Bronchial lymph node (tissue), 1 donor: Measurements from ENCODE around the genes C18orf32 and ME2.

DNA sequence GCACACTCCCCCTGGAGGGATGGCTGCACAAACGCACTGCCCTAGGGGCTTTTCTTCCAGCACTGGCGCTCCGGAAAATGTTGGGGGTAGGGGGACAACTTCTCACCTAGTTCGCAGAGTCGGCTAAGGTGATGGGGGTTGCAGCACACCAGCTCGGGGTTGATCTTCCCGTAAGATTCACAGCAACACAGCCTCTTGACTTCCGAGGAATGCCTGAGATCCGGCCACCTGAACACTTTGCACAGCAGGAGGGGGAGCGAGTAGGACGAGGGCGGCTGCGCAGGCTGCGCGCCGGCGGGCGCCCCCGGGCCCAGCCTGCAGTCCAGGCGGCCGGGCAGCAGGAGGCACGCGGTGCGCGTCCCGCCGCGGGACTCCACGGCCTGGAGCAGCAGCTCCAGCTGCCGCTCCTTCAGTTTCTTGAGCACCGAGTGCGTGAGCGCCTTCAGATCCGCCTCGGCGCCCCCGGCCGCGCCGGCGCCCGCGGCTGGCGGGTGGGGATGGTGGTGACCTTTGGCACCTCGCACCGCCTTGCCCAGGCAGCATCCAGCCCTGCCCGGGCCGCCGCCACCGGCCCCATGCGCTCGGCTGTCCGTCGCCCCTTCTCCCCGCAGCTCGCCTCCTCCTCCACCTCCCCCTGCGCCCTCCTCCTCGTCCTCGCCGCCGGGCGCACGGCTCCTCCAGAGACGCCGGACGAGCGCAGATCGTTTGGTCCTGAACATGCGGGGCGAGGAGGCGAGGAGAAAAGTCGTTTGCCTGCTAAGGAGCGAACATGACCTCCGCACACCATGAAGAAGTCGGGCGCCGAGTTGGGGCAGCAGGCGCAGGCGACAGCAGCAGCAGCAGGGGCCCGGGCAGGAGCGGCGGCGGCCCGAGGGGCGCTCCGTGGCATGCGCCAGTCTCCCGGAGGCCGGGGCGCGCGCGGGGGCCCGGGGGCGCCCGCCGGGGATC, 785 bp downstream of the SMAD7 start:
- PRO-cap = unidirectional peak, plus-strand start at position 259 of the sequence; unidirectional peak, plus-strand start at position 320 of the sequence

DNA sequence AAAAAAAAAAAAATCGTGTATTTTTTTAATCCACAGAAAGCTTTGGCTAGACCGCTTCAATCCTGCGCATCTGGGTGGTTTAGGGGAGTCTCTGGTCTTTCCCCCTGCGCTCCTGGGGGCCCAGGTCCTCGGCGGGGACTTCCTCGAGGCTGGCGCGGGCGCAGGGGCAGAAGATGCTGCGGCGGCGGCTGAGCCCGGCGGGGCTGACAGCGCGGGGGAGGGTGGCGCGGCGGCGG, 488 bp upstream of the SMAD7 start:
- PRO-cap = no peak

DNA sequence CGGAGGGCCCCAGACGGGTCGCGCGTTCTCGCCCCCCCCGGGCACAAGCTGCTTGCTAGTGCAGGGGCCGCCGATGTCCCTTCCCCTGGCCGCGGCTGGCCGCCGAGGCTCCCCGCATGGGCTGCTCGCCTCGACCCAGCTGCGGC, 679 bp upstream of the SMAD7 start:
- PRO-cap = no peak

DNA sequence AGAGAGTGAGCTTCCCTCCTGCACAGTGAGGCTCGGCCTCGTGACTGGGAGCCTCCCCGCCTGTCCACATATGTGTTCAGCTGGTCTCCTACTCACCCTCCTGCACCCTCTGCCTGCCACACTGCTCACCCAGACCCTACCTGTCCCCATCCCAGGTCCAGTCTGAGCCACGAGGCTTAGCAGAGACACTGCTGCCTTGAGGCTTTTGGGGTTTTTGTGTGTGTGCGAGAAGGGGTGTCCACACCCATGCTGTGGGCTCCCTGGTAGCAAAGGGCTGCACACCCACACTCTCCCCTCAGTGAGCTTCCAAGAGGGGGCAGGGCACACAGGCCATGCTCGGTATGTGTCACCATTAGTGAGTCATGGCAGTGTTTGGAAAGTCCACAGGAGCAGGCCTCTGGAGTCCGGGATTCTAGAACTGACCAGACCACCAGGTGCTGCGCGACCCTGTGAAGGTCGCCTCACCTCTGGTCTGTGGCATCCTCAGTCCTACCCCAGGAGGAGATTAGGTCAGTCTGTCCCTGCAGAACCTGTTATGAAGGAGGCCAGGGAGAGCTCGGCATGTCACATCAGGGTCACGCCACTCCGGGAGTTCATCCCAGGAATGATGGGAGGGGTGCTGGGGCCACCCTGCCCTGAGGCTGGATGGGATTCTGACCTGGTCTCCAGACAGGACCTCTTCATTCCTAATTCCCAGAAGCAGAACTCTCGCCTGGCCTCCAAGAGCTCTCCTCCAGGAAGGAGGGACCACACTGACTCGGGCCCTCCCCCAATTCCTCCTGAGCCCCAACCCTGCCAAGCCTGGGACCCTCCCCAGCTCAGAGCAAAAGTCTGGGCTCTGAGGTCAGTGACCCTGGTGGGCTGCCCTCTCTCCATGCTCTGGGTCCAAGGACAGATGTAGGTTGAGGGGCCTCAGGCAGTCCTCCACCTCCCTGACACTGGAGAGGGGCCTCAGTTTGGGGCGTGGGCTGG, 40.0 kb upstream of the SMAD7 start:
- PRO-cap = no peak

DNA sequence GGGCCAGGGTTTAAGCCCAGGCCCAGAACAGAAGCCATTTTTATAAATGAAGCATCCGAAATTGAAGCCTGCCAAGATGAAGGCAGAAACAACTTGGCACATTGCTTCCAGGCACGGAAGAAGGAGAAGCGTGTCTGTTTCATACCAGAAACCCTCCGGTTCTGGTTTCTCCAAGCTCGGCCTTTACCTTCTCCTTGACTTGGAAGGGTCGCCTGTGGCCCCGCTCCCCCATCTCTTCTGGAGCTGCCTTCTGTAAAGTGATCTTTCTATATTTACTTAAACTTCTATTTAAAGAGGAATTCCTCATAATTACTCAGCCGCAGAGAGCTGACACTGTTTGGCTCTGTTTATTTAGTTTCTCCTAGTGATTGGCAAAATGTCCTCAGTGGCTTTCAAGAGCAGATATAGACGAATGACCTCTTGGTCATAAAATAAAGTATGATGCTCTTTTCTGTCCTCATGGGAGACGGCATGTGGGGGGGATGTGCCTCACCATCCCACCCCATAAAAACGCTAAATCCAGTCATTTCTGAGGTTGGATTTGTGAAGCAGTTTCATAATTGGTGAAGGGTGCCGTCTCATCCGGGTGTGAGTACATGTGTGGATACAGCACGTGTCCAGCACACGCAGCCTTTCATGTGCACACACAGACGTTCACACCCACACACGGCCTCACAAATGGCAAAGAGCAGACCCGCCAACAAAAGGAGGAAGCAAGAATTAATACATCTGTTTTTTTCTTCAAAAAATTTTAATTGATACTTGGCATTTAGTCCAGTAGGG, 43.3 kb upstream of the SMAD7 start:
- PRO-cap = no peak

DNA sequence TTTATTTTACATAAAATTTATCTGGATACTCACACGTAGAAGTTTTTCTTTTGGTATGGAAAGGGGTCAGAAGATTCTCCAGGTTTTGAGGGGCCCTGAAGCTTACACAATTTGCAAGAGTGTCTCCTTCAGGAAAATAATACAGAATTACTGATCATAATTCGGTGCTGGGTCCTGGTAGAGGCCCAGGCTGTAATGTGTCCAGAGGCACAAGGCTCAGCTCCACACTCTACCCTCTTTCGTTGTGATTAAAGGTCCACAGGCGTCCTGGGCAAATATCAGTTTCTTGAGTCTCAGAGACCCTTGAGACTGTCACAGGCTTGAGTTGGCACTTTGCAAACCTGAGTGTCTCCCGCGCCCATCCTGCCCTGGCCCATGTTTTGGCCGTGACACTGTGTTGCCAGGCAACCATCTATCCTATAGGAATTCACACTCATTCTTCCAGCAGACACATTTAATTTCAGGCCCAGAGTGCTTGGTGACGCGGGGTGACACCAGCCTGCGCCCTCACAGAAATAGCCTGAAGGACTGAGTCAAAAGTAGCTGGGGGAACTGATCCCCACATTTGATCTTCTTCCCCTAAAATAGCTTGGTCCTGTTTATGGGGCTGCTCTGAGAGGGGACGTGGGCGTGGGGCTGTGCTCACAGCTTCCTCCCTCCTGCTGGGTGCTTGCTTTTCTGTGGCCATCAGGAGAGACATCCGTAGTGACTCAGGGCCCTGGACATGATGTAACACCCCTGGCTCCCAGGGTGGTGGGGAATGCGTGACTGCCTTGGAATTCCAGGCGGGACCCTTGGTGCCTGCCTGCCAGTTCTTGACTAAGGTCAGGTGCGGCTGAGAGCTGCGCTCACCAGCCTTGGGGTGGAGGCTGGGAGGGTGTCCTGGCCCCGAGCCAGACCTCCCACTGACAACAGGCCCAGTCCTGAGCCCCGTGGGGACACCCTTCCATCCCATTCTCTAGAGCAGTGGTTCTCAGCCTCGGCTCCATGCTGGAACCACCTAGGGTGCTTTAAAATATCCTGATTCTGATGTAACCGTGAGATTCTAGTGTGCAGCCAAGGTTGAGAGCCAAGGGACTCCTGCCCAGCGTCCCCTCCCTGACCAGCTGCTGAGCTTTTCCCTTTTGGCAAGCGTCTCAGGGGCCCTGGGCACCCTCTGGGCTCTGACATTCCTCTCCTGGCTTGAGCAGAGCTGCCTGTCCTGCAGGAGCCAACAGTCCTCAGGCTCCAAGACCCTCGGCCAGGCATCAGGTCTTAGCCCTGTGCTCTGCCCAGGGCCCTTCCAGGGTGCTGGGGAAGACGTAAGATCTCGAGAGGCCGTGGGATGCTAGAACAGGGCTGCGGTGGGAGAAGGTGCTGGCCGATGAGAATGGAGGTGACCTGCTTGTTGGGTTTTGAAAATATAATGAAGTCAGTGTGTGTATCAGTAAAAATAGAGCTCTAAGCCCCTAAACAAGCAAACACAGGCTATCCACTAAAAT, 47.4 kb upstream of the SMAD7 start:
- PRO-cap = no peak

DNA sequence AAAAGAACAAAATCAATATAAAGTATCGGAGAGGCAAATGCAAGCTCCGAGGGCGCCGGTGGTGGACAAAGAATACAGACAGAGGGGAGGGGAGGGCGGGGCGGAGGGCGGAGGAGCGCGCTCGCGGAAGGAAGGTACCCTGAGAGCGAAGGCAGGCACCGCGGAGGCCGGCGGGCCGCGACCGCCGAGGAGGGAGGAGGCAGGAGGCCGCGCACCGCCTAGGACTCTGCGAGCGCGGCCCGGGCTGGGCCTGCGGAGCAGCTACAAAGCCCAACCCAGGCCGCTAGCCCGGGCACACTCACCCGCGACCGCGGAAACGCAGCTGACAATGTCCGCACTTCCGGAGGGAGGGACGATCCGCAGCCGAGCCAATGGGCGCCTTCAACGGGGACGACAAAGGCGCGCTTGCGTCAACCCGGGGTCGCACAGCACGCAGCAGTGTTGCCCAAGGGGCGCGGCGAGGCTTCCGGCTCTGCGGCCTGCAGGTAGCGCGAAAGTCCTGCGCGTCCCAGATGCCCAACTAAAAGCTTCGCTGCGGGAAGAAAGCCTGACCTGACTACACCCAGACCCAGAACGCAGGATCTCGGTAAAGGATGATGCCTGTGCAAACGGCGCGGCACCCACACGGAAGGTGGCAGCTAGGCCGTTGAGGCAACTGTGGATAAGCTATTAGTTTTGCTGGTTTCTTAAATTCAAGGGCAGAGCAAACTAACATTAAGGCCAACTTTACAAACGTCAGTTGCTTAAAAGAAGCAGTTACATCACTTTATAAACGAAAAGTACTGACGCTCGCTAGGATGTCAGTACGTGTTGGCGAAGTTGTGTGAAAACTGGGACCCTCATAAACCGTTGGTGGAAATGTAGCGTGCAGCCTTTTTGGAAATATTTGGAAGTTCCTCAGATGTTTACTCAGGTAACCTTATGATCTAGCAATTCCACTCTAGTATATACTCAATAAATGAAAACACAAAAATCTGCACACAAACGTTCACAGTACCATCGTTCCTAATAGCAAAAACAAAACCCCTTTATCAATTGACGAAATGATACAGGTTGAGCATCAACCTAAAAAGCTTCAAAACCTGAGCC, at the start of gene C18orf32:
Gene C18orf32, minus strand, starts transcription at position 330 of the 1,089 bp plus-strand sequence.
- PRO-cap = bidirectional peak, plus-strand start at position 77 of the sequence, minus-strand start at position 67 of the sequence; bidirectional peak, plus-strand start at position 477 of the sequence, minus-strand start at position 300 of the sequence

DNA sequence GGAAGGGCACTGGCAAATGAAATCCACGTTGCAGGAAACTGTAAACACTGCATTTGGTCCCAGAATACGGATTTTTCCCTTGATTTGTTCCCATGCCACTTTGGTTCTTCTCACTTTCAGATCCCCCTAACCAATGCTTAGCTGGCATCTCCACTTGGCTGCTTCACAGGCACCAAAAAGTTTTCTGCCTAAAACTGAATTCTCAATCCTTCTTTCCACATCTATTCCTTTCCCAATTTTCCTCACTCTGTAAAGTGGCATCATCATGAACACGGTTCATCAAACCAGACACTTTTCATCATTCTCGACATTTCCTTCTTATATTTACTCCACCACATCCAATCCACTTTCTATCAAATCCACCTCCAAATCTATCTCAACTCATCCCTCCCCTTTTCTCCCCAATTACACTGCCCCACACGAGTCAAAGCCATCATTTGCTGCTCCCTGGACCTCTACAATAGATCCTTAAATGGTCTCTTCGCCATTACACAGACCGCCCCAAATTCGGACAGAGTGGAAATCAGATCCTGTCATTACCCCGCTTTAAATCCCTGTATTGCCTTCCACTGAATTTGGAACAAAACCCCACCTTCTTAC, 1.1 kb downstream of the ACAA2 start:
- PRO-cap = no peak

DNA sequence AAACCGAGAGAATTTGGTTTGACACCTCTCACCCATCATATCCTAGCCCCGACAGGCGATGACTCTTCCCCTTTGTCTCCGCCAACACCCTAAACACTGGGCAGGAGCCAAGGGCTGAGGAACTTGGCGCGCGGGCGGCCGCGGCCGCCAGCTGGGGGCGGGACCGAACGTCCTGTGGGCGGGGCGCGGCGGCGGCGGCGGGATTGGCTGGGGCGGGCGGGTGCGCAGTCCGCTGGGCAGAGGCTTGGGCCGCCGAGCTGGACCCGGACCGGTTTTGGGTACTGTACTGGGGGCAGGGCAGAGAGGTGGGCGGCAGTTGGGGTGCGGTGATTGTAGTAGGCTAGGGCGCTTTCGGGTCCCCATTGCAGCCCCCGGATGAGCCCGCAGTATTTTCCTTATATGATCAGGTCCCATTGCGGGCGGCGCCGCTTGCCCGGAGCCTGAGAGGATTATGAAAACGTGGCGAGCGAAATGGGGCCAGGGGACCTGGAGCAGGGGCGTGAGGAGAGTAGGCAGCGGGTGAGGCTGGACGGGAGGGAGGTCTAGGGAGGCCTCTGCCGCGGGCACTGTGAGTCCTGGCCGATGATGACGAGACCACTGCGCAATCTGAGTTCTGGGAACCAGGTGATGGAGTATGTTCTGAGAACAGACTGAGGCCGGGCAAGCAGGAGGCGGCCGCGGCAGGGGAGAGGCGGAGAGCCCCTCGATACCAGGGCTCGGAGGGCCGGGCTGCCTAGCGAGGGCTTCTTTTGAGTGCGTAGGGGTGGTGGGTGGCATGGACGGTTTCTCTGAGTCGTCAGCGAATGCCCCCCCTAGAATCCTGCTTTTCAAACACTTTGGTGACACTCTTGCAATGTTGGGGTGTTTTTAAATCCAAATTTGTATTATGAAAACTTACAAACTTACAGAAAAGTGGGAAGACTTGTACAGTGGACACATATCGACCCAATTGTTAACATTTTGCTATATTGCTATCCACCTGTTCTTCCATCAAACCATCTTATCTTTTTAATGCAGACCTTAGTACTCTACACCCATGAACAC, 774 bp upstream of the ACAA2 start:
- PRO-cap = bidirectional peak, plus-strand start at position 203 of the sequence, minus-strand start at position 95 of the sequence; bidirectional peak, plus-strand start at position 648 of the sequence, minus-strand start at position 608 of the sequence

- PRO-cap = no peak
Measured at GRCh38 chr18:50109945-50110690, 84.8 kb downstream of the MYO5B start.

- PRO-cap = no peak
Measured at GRCh38 chr18:50192758-50194047, 1.7 kb downstream of the MYO5B start.

GRCh38 chr18:50287022-50287498, 432 bp downstream of the CXXC1 start:
- PRO-cap = no peak

DNA sequence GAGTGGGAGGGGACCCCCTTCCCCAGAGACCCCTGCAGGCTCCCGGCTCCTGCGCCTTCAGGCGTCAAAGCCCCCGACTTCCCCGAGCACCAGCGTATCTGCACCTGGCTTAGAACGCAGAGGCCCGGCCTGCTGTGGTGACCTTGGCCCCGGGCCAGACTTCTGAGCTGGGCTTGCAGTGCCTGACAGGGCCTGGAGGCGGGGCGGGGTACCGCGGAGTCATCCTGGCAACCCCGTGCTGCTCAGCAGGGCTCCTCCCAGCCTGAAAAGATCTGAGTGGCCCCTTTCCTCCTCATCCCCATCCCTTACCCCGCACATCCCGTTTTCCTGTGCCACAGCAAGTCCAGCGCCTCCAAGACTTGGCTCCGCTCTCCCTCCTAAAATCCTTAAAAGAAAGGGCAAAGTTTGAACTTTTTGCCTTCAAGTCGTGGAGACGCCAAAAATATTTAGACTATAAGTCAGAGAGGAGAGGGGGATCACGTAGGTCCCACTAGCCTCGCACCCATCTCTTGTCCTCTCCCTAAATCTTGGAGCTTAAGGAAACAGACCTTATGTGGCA, 27.2 kb downstream of the SKA1 start:
- PRO-cap = unidirectional peak, minus-strand start at position 381 of the sequence

GRCh38 chr18:50654112-50654628, 94.3 kb downstream of the MAPK4 start:
- PRO-cap = no peak

GRCh38 chr18:50757257-50757946, 62.4 kb downstream of the MRO start:
- PRO-cap = no peak

- PRO-cap = no peak
Measured at GRCh38 chr18:50796593-50796880, 23.3 kb downstream of the MRO start.

GRCh38 chr18:50806125-50806902, 13.5 kb downstream of the MRO start:
- PRO-cap = no peak

- PRO-cap = bidirectional peak, plus-strand start at chr18:50878575, minus-strand start at chr18:50878584; bidirectional peak, plus-strand start at chr18:50879205, minus-strand start at chr18:50878929
Measured at GRCh38 chr18:50878317-50879269, at the start of gene ME2. TSS of gene ME2 (plus strand) at chr18:50879118.

DNA sequence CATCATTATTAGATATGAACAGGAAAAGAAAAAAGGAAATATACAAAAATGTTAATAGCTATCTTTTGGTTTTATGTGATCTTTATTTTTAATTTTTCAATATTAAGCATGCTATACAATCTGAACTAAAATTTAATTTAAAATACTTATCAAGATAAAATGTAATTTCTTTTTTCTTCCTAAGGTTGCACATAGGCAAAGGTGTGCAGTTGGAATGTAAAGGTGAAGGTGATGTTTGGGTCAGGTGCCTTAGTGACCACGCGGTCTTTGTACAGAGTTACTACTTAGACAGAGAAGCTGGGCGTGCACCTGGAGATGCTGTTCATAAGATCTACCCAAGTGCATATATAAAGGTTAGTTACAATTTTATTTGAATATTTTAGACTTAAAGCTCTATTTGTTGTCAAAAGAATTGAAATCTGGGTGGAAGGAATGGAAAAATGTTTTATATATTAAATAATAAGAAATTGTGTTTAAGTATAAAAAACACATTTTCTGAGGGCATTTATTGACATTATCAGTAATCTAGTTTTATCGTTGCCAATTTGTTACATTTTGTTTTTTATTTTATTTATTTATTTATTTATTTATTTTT, 36.9 kb downstream of the SMAD4 start:
- PRO-cap = no peak

DNA sequence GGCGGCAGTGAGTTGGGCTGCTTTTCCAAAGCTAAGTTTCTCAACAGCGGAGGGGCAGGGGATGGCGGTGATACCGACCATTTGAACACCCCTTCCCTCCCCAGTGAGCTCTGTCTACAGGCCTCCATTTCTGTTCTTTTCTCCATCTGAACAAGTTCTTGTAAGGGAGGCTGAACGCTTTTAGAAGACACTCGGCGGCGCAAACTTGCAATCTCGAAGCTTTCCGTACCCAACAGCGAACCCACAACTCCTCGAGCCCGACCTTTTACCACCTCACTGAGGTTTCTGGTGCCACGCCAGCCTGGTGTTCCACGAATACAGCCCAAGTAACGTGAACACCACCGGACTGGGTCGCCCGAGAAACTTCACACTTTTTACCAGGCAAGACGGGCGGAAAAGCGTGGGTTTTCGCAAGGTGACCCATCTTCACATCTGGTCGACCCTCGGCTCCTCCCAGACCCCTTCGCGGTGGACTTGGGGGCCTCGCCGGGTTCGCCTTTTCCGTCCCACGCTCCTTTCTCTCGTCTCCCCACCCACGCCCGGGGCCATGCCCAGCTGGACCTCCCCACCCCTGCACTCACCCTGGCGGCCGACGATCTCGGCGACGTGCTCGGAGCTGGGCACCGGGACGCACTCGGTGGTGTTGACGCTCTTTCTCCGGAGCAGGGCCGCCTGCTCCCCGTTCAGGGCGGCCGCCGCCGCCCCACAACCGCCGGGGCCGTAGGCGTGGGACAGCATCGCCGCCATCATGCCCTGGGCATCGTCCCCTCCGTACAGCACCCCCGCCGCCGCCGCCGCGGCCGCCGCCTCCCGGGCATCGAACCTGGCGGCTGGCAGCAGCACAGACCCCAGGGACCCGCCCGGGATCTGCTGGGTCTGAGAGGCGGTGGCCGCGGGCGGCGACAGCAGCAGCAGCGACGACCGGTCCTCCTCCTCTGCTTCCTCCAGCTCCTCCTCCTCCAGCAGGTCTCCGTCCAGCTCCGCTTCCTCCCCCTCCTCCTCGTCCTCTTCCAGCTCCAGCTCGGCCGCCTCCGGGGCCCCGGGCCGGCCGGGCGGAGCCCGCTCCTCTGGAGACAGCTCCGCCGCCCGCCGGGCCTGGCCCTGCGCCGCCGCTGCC, 1.1 kb downstream of the MEX3C start:
- PRO-cap = bidirectional peak, plus-strand start at position 276 of the sequence, minus-strand start at position 237 of the sequence; bidirectional peak, plus-strand start at position 1,003 of the sequence, minus-strand start at position 946 of the sequence